T47D (cell line): ENCODE results near the genes SULT6B1, PRKD3 and QPCT.

DNA sequence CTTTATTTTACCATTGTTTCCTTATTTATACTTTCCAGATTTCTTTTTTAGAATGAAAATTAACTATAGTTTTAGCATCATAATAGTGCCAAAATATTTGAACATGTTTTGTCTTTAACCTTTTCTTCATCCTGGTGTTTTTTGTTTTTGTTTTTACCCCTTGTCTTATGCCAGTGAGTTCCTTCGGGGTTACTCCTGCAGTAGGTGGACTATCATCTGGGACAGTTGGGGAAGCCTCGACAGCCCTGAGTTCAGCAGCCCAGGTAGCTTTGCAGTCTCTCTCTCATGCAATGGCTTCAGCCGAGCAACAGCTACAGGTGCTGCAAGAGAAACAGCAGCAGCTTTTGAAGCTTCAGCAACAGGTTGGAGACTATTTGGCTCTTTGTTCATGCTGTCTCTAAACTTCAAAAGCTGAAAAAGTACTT lies 106.2 kb downstream of the BIRC6 start:
- RRBS = no CpG with 5 or more reads among the region's 3 CpGs

DNA sequence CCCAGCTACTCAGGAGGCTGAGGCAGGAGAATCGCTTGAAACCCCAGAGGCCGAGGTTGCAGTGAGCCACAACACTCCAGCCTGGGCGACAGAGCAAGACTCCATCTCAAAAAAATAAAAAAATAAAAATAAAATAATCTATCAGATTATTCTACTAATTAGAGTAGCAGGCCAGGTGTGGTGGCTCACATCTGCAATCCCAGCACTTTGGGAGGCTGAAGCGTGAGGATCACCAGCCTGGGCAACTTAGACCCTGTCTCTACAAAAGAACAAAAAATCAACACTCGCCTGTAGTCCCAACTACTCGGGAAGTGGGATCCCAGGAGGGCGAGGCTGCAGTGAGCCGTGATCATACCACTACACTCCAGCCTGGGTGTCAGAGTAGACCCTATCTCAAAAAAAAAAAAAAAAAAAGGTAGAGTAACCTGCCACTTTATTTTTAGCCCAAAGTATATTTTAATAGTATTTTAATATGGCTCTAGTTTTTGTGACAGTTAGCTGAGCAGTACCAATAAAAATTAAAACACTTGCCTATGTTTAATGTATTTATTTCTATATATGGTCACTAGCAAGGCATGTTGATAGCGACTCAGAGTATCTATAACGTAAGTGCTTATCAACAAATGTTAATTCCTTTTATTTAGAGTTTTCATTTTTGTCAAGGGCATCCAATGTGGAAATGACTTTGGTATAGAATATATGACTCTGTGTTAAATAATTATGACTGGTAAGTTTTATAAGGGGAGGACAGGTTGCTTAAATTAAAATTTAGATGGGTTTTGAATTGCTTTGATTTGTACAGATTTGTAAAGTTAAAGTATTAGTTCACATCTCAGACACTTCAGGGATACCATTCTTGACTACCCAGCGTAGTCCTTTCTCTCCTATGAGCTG lies 72.1 kb upstream of the TTC27 start:
- RRBS = no CpG with 5 or more reads among the region's 11 CpGs

- RRBS = no CpG with 5 or more reads among the region's 8 CpGs
Observed at GRCh38 chr2:32597861-32598374, 29.9 kb upstream of the TTC27 start.

DNA sequence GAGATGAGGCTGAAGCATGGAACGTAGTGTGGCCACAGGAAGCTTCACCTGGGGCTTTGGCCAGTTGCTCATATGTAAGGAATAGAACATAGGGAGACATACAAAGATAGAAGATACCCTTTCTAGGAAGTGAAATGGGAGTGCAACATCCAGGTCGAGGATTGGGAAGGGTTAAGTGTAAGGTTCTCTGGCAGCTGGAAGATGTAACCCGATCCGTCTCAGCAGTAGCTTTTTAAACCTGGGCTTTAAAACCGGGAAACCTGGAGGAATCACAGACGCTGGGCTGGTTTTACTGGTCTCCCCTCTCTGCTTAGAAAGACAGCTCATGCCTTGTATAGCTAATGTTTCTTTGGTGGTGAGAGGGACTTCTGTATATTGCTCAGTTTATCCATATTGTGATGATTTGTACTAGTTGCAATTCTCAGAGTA lies 8.8 kb upstream of the LTBP1 start:
- RRBS = no CpG with 5 or more reads among the region's 6 CpGs

- RRBS = no CpG with 5 or more reads among the region's 7 CpGs
Observed at GRCh38 chr2:33336296-33336871, 140.1 kb upstream of the RASGRP3 start.

DNA sequence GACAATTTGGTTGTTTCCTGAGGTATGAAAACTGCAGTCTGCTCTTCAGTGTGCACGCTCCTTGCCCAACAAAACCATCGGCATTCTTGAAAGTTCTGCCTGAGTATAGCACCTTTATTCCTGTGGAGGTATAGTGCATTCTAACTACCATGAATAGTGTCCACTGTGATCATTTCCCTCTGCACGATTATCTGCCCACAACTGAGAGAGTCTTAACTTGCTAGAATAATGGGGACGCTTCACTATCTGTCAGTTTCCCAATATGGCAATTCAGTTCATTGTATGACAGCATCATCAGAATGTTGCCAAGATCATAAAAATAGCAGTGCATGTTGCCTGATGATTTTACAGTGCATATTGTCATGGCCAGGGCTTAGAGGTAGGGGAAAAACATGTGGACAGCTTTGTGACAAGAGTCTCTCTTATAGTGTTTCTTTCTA lies 6.0 kb downstream of the RASGRP3 start:
- RRBS = no CpG with 5 or more reads among the region's 4 CpGs

GRCh38 chr2:36357890-36358294 lies 2.3 kb downstream of the CRIM1 start:
- RRBS = no CpG with 5 or more reads among the region's 2 CpGs

DNA sequence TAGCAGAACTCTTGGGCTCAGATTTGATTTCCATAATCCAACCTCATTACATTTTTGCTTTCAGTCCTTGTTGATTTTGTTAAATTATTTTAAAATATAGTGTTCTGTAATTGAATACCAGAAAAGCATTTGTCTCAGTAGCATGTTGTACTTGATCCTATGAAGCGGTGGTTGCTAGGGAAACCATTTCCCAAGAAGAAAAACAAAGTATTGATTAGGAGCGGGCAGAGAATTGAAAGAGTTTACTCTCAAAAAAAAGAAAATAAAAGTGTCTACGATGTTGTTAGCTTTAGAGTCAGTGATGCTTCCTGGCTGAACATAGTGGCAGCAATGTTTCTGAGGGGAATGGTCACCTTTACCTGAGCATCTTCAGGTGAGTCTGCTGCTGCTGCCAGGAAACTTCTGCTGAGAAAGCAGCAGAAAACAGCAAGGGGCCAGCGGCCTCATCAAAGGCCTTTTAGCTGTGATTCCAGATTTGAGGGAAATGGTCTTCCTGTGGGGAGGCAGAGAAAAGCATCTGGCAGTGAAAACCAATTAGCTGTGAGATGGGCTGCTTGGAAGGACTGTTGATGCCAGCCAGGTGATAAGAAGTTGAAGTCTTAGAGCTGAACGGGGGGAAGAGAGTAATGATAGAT lies 37.1 kb downstream of the CRIM1 start:
- RRBS = no CpG with 5 or more reads among the region's 5 CpGs

DNA sequence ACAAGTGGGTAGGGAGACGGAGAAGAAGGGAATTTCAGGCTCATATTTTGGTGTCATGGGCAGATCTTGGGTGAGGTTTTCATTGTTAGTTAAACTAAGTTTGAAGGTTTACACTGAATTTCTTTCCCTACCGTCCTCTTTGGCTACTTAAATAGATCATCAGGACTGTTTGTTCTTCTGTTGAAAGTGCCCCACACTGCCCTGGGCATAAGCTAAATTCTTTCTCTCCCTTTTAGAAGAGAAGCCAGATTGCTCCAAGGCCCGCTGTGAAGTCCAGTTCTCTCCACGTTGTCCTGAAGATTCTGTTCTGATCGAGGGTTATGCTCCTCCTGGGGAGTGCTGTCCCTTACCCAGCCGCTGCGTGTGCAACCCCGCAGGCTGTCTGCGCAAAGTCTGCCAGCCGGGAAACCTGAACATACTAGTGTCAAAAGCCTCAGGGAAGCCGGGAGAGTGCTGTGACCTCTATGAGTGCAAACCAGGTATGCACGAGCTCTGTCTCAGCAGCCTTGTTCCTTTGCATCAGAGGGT lies 85.5 kb downstream of the CRIM1 start:
- RRBS = no CpG with 5 or more reads among the region's 12 CpGs

DNA sequence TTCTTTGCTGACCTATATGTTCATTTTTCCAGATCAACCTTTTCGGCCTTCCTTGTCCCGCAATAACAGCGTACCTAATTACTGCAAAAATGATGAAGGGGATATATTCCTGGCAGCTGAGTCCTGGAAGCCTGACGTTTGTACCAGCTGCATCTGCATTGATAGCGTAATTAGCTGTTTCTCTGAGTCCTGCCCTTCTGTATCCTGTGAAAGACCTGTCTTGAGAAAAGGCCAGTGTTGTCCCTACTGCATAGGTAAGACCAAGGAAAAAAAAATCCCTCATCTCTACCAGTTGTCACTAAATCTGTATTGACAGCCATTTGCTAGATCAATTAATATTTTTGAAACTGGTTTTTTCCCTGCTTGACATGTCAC lies 75.9 kb downstream of the FEZ2 start:
- RRBS = no CpG with 5 or more reads among the region's 5 CpGs

DNA sequence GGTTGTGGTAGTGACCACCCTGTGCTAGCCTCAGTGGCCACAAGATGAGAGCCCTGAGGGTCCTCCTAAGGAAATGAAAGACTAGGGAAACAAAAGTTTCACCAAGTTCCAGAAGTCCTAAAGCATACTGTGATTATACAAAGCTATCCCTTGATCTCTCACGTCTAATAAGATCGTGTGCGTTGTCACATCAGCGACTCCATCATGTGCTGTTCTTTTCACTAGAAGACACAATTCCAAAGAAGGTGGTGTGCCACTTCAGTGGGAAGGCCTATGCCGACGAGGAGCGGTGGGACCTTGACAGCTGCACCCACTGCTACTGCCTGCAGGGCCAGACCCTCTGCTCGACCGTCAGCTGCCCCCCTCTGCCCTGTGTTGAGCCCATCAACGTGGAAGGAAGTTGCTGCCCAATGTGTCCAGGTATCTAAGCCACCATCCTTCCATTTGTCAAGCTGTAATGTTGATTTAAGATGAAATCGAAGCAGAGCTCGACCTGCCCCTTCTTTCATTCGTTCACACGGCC lies 60.8 kb downstream of the FEZ2 start:
- RRBS = no CpG with 5 or more reads among the region's 14 CpGs

DNA sequence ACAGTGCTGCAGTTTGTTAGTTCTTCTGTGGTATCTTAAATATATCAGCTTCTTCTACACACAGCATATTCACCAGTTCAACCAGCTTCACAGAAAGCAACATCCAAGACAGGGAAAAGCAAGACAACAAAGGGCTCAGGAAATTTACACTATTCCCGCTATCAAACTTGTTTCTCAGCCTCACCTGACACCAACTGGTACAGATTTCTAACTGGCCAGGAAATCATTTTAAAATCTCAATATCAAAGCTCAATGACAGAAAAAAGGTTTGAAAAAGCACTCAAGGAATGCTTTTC lies 28.4 kb downstream of the FEZ2 start:
- RRBS = no CpG with 5 or more reads among the region's 1 CpG

- RRBS = no CpG with 5 or more reads among the region's 4 CpGs
Observed at GRCh38 chr2:36583167-36583599, 14.8 kb downstream of the FEZ2 start.

DNA sequence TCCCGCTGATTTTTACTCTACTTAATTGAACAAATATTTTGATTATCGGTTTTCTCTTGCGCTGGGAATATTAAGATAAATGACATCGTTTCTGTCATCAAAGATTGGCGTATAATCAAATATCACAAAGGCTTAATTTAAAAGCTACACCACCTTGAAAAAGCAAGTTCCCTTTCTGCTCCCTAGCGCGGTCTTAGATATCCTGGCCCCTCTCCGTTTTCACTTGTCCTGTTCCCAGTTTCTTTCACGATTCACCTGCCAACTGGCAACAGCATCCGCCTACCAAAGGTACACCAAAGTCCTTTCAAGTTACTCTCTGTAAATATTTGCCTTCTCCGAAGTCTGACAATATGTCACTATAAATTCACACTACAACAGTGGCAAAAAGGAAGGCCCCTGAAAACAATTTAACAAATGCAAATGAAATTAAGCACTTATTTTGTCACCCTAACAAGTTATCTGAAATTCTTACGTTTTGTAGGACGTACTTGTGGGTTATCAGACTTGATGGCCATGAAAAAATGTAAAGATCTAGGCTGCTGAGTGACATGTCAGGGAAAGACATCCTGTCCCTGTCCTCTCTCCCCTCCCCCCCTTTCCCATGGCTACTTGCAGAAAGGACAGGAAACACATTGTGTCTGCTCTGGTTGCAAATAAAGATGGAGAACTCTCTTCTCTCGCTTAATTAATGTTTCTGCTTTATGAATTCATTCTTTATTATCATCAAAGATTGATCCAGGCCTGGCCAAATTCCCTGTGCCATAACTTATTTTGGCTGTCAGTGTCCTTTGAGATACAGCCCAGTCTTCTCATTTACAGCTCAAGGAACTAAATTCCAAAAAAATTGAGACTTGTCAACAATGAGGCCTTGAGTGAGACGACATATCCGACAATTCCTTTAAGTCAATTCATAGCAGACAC lies 1.3 kb upstream of the STRN start:
- RRBS = no CpG with 5 or more reads among the region's 16 CpGs

DNA sequence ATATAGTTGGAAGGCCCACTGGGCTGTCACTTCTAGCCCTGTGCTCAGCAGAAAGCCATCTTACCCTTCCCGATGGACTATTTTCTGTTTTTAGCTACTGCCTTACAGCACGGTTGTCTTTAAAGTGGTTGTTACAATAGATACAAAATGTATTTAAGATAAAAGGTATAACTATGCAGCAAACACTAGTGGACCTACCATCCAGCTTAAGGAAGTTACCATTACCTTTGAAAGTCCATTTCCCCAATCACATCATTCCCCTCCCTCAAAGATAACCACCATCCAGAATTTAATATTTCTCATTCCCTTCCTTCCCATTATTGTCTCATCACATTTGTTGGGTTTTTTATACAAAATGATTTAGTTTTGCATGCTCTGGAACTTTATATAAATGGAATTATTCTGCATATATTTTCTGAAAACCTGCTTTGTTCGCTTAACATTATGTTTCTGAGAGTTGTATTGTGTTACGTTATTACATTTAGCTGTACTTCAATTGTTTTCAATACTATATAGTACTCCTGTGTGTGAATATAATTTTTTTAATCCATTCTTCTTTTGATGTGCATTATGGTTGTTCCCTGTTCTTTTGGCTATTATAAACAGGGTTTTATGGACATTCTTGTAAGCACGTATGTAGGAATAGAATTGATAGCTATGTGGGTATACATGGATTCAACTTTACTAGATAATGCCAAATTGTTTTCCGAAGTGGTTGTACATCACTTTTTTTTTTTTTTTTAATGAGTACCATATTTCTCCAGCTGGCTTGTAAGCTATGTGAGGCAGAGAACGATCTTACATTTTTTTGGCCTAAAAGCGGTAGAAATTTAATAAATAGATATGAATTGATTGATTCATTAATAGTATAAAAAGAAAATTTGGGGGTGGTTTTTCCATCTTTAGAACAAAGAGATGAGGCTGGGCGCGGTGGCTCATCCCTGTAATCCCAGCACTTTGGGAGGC lies 21.8 kb downstream of the GPATCH11 start:
- RRBS = no CpG with 5 or more reads among the region's 10 CpGs

GRCh38 chr2:37128423-37129025 lies 28.3 kb downstream of the EIF2AK2 start:
- RRBS = no CpG with 5 or more reads among the region's 5 CpGs

GRCh38 chr2:37141334-37141776 lies 15.4 kb downstream of the EIF2AK2 start:
- RRBS = no CpG with 5 or more reads among the region's 3 CpGs

GRCh38 chr2:37188594-37189015 lies at the start of gene SULT6B1:
Gene SULT6B1, minus strand, starts transcription at chr2:37188670.
- RRBS = no CpG with 5 or more reads among the region's 2 CpGs

GRCh38 chr2:37324191-37324840 lies at the start of gene PRKD3:
Gene PRKD3, minus strand, starts transcription at chr2:37324833.
- RRBS = 1% methylated on average over 40 of the region's 86 CpGs

DNA sequence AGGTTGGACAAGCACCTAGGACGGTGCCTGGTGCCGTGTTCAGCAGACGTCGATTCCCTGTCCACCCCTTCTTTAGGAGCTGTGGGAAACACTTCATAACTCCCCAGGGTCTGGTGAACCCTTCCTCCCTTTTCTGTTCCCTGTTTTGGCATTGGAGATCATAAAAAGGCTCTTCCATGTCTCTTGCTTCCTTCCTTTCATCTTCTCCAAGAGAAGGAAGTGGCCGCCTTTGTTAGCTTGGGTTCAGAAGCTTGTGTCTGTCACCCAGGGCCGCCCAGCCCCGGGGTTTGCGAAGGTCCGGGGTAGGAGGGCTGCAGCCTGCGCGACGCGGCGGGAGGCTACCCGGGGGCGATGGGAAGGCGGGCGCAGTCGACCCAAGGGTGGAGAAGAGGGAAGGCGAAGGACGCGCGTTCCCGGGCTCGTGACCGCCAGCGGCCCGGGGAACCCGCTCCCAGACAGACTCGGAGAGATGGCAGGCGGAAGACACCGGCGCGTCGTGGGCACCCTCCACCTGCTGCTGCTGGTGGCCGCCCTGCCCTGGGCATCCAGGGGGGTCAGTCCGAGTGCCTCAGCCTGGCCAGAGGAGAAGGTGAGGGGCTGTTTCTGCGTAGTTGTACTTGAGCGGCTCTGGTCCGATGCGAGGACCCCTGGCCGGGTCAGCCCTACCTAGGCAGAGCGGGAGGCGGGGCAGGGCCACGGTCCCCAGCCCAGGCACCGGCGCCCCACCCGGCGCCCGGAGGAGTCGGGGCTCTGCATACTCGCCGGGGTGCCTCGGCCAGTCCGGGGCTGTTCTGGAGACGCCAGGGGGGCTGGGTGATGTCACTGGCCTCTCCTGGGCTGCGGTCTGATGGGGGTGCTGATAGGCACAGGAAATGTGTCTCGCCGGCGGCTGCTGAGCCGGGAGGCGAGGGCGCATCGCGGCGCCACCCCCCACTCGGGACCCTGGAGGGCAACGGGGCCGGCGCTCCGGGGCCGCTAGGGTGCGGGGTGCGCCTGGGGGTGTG lies at the start of gene QPCT:
Gene QPCT, plus strand, starts transcription at position 368 of the 1,004 bp plus-strand sequence.
- RRBS = 2% methylated on average over 39 of the region's 74 CpGs